ENCODE measurements around a stretch of chr5.

- RRBS = 98% methylated on average over 2 of the region's 7 CpGs
These were observed 18.4 kb downstream of the TGFBI start for GRCh38 chr5:136047153-136047527.

GRCh38 chr5:136087928-136088620 lies 44.6 kb upstream of the SMAD5 start:
- RRBS = no CpG with 5 or more reads among the region's 12 CpGs

- RRBS = no CpG with 5 or more reads among the region's 8 CpGs
These were observed 574 bp upstream of the SMAD5 start for GRCh38 chr5:136132021-136132520.

DNA sequence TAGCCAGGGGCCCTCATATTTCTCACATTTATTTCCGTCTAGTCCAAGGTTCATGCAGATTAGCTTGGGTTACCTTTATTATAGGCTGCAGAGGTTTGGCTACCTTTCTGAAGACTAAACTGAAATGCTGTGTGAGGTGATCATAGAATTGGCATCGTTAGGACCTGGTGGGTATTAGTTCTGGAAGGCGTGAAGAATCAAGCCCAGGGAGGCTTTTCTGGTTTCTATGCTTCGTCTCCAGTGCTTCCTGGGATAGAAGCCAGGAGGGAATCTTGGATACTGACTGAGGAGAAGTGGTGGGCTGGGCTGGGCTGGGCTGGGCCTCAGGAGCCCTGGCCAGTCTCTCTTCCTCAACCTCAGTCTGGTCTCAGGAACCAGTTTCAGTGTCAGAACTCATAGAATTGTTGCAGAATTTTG lies 2.7 kb downstream of the SMIM32 start:
- RRBS = no CpG with 5 or more reads among the region's 4 CpGs

GRCh38 chr5:137073187-137073748 lies 425.9 kb downstream of the SPOCK1 start:
- RRBS = no CpG with 5 or more reads among the region's 3 CpGs

- RRBS = no CpG with 5 or more reads among the region's 3 CpGs
These were observed 390.2 kb downstream of the SPOCK1 start for GRCh38 chr5:137108913-137109320.

- RRBS = no CpG with 5 or more reads among the region's 2 CpGs
These were observed 312.0 kb downstream of the SPOCK1 start for GRCh38 chr5:137187177-137187558.

DNA sequence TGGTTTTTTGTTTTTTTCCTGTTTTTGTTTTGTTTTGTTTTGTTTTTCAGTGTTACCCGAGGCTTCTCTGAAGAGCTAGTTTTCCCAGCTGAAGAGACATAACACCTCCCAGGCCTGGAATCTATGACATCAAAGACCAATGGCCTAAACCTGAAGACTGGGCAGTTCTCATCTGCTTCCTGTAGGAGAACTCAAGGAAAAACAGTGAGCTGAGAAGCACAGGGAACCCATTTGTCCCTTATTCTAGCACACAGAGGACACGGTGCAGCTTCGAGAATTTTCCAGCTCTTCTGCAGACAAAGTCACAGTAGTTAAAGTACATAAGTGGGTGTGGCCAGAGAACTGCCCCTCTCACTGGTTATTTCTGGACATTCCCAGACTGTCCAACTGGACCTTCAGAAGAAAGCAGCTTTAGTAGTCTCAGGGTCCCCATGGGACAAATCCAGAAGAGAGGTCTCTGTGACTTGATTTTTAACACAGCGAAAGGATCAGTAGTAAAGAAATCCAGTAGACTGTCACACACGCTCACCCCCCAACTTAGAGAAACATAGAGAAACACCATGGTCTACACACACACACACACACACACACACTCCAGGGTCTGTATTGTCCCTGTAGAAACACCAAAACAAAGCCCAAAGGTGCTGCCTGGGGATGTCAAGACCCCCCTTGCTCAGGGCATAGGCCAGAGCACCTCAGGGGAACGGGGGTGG lies 114.5 kb downstream of the KLHL3 start:
- RRBS = no CpG with 5 or more reads among the region's 6 CpGs

DNA sequence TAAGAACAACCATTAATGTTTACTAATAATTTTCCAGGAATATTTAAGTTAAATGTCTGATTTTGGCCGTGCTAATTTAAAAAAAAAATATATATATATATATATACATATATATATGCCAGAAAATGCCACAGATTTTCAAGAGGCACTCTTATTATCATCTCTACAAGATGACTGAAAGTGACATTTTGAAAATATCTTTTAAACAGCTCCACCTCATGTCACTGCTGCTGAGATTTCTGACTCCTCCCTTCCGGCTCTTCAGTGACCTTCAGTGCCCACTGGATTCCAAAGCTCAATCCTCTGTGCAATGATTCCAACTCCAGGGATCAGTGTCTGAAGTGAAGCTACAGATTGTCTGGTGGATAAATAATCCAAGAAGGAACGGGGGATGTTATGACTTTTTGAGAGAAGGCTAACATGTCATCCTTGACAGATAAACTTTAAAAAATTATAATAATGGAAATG lies 46.8 kb upstream of the HNRNPA0 start:
- RRBS = no CpG with 5 or more reads among the region's 3 CpGs

DNA sequence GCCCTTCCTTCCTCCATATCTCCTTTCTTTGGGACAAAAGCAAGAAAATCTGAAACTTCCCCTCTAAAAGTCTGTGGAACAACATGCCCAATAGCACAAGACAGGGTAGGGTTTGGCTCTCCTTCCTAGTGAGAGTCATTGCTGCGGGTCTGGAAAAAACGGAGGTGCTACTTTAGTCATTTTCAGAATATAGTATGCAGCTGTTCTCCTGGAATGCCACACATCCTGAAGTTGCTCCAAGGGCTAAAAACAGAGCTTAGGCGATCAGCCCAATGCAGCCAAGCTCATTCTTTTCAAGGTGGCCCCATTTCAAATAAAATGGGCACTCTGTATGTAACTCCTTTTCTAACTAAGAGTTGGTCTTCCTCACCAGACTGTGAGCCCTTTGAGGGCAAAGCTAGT lies 39.5 kb upstream of the MYOT start:
- RRBS = no CpG with 5 or more reads among the region's 3 CpGs

GRCh38 chr5:138000002-138000568 lies 32.8 kb downstream of the FAM13B start:
- RRBS = no CpG with 5 or more reads among the region's 3 CpGs

DNA sequence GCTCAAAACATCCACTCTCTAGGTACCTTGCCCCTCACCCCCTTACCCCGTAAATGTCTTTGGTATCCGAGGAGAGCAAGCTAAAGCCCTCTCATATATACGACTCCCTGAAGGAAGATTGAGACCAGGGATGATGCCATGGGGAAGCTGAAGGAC lies 306 bp upstream of the KDM3B start:
- RRBS = no CpG with 5 or more reads among the region's 3 CpGs

GRCh38 chr5:138503443-138504412 lies 38.4 kb downstream of the EGR1 start:
- RRBS = no CpG with 5 or more reads among the region's 9 CpGs

- RRBS = no CpG with 5 or more reads among the region's 6 CpGs
These were observed 36.5 kb downstream of the ETF1 start for GRCh38 chr5:138506500-138506989.

DNA sequence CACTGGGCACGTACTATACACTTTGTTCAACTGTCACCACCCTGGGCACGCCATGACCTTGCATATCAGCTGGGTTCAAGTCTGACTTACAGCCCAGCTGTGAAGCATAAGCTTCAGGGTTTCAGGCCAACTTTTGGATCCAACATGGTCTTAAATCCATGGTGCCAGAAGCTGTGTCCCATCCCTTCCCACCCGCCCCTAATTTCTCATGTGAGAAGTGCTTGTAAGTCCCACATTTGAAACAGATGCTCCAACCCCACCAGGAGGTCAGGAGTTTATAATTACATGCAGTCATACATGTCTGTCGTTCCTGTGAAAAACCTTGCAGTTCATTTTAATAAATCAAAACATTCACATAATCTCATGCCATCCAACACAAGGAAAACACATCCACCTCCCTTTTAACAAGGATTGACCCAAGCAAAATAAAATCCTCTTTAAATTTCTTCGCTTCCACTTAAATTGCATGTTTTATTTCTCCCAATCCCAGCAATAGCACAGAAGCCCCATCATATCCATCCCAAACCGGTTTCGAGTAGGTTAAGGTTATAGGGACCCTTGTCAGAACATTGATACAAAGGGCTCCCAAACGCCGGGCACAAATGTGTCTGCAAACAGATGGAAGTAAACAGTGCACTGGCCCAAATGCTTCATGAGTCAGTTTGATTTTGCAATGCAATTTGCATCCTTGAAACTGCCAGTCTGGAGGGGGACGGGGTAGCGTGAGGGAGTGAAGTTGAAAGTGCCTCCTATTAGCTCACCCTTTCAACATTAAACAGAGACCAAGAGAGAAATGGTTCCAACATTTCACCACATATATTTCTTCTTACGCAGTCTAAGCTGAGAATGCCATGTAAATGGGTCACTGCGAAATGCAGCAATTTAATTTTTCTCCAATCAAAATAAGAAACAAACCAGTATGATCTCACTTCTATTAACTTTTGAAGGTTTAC lies 35.8 kb downstream of the ETF1 start:
- RRBS = no CpG with 5 or more reads among the region's 13 CpGs

- RRBS = no CpG with 5 or more reads among the region's 5 CpGs
These were observed 11.0 kb upstream of the ETF1 start for GRCh38 chr5:138553651-138554780.

- RRBS = no CpG with 5 or more reads among the region's 13 CpGs
These were observed 62.1 kb upstream of the LRRTM2 start for GRCh38 chr5:138937026-138937770.

DNA sequence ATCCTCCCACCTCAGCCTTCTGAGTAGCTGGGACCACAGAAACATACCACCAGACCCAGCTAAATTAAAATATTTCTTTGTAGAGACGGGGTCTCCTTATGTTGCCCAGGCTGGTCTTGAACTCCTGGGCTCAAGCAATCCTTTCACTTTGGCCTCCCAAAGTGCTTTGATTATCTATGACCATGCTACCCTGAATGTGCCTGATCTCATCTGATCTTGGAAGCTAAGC lies 136.9 kb upstream of the LRRTM2 start:
- RRBS = no CpG with 5 or more reads among the region's 1 CpG

DNA sequence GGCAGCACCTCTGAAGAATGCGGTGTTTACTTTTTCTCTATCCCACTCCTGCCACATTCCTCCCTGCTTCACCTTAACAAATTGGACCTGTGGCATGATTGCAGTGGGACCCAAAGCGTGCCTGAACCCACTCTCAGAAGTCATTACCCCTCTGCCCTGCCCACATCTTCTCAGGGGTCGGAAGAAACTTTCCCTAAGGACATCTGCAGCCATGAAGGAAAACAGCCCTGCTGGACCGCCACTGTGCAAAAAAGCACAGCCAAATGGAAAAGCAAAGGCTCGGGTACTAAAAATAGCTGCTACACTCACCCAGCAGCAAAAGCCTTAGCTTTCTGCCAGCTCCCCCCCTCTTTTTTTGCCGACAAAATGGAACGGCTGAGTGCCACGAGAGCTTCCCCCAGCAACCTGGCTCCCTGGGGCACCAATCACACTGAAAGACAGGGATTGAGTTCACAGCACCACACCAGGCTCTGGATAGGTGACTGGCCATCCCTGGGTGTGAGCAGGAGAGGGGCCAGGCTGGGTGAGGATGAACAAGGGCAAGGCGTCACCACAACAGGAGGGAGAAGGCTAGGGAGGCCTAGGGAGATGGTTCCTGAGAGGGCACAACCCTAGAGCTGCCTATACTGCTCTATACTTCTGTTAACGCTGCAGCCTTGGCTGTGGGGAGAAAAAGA lies 66.8 kb downstream of the SIL1 start:
- RRBS = no CpG with 5 or more reads among the region's 10 CpGs

Measured in CMK (cell line).